Measurements from ENCODE around the genes PLAC8, HSD17B11 and SPP1.

- RRBS: no CpG with 5 or more reads among the region's 5 CpGs
Observed at GRCh38 chr4:83114463-83115131, at the start of gene PLAC8. Gene PLAC8, minus strand, starts transcription at chr4:83114729.

GRCh38 chr4:83240497-83241077 lies 44.0 kb downstream of the COQ2 start:
- RRBS: no CpG with 5 or more reads among the region's 4 CpGs

- RRBS: no CpG with 5 or more reads among the region's 7 CpGs
Observed at GRCh38 chr4:83267299-83267893, 17.2 kb downstream of the COQ2 start.

DNA sequence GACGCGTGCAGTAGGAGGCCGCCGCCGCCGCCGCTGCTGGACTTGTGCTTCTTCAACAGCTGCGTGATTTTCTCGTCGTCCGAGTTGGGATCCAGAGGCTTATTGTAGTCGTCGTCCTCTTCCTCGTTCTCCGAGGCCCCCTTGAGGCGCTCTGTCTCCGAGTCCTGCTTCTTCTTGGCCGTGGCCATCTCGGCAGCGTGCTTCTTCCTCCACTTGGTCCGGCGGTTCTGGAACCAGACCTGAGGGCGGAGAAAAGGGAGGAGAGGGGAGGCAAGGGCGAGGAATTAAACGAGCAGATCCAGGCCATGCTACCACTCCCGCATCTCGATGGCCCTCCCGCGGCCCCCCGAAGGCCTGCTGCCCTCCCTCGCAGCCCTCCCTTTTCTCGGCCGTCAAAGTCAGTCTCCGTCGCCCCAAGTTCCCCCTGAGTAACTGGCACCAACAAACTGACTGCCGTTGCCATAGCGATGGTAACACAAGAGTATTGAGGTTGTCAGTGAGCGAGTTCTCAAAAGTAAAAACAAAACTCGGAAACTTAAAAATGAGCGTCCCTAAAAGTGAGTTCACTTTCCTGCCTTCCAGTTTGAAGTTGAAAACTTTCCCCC lies 5.7 kb downstream of the NKX6-1 start:
- RRBS: no CpG with 5 or more reads among the region's 40 CpGs

DNA sequence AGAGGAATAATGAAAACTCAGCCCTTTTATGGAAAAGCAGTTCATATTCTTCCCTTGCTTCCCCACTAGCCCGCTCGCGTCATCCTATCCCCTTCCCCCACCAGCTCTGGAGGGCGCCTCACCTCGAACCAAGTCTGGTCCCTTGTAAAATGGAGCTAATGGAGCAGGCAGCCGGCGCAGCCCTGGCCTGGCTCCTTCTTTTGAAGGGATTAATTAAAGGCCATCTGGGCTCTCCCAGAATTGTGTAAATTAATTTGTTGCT lies 561 bp upstream of the NKX6-1 start:
- RRBS: no CpG with 5 or more reads among the region's 7 CpGs

DNA sequence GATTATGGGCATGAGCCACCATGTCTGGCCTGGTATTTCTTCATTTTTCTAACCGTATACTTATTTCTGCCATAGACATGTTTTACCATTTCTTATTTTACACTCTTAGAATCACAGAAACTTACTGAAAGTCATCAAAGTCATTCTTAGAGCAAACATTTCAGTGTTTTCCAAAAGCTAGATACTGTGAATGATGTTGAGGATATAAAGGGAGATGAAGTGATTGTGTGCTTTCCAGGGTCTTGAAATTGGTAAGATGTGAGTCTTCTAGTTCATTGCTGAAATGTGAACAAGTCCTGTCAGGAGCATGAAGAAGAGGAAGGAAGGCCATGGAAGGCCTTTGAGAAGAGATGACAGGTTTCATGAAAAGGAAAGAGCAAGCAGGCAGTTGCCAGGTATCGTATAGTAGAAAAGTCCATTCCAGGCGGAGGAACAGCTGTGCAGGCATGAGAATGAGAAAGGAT lies 42.2 kb downstream of the CDS1 start:
- RRBS: no CpG with 5 or more reads among the region's 3 CpGs

- RRBS: no CpG with 5 or more reads among the region's 2 CpGs
Observed at GRCh38 chr4:84727141-84727860, 144.4 kb downstream of the CDS1 start.

GRCh38 chr4:86972855-86973685 lies 38.3 kb downstream of the AFF1 start:
- RRBS: no CpG with 5 or more reads among the region's 5 CpGs

DNA sequence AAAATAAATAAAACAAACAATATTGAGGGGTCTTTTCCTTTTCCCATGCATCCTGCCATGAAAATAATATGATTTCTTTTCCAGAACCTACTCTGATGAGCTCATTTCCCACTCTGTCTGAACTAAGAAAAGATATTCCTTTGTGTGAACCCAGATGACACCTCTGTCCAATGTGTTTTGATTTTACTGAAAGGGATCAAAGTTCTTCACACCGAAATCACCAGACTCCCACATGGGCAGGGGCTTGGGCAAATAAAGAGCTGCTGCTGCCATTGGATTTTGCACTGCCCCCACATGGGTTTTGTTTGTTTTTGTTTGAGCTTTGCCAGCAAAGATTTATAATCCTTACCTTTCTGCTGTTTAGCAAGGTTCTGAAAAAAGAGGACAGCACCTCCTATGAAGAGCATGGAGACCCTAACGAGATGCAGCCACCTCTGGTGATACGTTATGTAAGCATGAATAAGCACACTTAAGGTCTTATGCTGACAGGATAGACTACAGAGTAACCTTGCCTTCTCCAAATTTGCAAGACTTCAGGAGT lies 44.4 kb downstream of the HSD17B13 start:
- RRBS: no CpG with 5 or more reads among the region's 3 CpGs

GRCh38 chr4:87390571-87391647 lies at the start of gene HSD17B11:
Gene HSD17B11, minus strand, starts transcription at chr4:87391188.
- RRBS: 2% methylated on average over 5 of the region's 36 CpGs

GRCh38 chr4:87525194-87526000 lies 3.8 kb downstream of the SPARCL1 start:
- RRBS: no CpG with 5 or more reads among the region's 2 CpGs

- RRBS: no CpG with 5 or more reads among the region's 3 CpGs
Observed at GRCh38 chr4:87843841-87844407, 11.2 kb downstream of the MEPE start.

DNA sequence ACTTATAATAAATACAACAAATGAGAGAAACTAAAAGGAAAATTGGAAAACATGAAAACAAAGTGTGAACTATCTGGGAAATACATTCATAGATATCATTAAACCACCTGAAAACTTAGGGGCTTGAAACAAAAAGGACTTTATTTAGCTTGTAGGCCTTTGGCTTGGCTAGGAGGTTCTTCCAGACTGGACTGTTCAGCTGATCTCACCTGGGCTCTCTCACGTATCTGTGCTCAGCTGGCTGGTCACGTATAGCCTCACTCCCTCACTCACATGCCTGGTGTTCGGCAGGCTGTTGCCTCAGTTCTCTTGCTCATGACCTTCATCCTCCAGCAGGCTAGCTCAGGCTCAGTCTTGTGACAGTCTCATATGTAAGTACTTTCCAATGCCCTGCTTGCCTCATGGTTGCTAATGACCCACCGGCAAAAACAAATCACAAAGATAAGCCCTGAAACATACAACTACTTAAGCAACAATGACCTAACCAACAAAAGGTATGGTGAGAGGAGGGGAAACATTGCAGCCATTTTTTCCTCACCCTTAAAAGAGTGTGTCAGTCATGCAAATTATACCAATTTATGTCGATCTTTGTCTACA lies 24.9 kb downstream of the MEPE start:
- RRBS: no CpG with 5 or more reads among the region's 5 CpGs

DNA sequence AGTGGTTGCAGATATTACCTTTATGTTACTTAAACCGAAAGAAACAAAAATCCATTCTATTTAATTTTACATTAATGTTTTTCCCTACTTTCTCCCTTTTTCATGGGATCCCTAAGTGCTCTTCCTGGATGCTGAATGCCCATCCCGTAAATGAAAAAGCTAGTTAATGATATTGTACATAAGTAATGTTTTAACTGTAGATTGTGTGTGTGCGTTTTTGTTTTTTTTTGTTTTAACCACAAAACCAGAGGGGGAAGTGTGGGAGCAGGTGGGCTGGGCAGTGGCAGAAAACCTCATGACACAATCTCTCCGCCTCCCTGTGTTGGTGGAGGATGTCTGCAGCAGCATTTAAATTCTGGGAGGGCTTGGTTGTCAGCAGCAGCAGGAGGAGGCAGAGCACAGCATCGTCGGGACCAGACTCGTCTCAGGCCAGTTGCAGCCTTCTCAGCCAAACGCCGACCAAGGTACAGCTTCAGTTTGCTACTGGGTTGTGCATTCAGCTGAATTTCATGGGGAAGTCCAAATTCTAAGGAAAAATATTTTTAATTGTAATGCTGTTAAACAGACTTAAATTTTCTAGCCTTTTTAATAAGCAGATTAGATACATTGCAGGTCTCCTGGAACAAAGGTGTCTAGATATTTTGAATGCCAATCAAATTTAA lies at the start of gene SPP1:
SPP1 (plus strand) TSS at position 378 of the 662 bp plus-strand sequence.
- RRBS: no CpG with 5 or more reads among the region's 9 CpGs

- RRBS: no CpG with 5 or more reads among the region's 5 CpGs
Observed at GRCh38 chr4:88008679-88009295, 1.4 kb downstream of the PKD2 start.

- RRBS: no CpG with 5 or more reads among the region's 3 CpGs
Observed at GRCh38 chr4:88320496-88321293, 36.3 kb upstream of the PPM1K start.

GRCh38 chr4:88457286-88458192 lies 620 bp downstream of the HERC5 start:
- RRBS: 1% methylated on average over 42 of the region's 80 CpGs

- RRBS: no CpG with 5 or more reads among the region's 2 CpGs
Observed at GRCh38 chr4:88752831-88753290, 55.2 kb upstream of the NAP1L5 start.

- RRBS: no CpG with 5 or more reads among the region's 6 CpGs
Observed at GRCh38 chr4:88757719-88758191, 60.1 kb upstream of the NAP1L5 start.

GRCh38 chr4:89292999-89293641 lies 14.5 kb downstream of the GPRIN3 start:
- RRBS: no CpG with 5 or more reads among the region's 4 CpGs

All from retinal pigment epithelial cell (primary cell).